Colon Carcinoma Metastatic in the Brain (tissue), 2 donors: ENCODE measurements around the genes PSMD6, MAGI1 and SUCLG2.

DNA sequence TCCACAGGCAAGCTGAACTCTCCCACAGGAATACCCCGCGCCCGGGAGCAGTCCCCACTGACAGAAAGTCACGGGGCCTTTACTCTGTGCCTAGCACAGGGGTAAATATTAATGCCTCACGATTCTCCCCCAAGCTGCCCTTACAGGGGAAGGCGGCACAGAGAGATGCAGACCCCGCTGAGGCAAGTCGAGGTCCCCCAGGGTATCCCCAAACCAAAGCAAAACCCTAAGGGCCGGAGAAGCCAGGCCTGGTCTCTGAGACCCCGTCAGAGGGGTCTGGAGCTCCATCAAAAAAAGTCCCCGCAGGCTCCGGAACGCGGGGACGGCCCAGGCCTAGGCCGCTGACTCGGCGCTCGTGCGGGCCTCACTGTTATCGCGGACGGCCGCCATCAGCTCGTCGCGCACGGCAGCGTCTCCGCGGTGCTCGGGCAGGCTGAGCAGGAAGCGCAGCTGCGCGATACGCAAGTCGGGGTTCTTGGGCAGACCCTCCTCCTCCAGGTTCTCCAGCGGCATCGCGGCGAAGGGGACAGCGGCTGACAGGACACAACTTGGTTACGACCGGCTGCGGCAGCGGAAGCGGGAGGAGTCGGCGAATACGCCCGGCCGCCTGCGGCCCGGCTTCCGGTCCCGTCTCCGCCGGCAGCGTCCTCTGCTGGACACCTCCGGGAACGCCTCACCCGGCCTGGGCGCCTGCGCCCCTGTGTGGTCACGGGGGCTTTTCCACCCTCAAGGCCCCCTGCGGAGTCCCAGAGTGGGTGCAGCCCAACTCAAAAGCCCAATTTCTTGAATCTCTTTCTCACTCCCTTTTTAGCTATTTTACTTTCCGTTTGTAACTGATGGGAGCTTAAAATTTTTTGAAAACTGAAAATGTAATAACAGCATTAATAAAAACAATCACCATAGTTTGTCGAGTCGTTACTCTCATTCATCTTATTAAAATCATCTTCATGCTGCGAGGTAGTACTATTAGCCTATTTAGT lies at the start of gene PSMD6:
Gene PSMD6 (minus strand): TSS at position 588 of the 980 bp plus-strand sequence.
- PRO-cap, 2 experiments: peak in 2 of 2 experiments; most common minus-strand start position 550 of the sequence (in 1)

DNA sequence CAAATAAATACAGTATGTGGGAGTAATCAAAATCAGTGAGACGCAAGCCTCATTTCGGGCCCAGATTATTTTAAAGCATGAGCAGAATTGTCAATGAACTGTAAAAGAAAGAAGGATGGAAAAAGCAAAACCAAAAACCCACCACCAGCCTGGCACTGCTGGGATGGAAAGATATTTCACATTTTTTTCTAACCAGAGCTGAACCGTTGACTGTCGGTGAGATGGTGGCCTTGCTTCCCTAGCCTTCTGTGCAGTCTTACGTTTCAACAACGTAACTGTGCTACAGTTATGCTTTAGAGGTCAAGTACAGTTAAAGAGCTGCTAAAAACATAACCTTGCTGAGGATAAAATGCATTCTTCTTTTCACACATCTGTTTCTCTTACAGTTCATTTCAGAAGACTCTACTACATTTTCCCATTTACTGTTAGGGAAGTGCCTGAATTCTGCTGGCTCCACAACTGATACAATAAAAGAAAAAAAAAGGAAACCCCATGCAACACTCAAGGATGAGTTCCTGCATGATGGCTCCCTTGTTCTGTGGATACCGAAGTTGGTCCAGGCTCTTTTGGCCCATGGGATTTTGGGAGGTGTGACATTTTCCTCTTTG lies 160.6 kb upstream of the PRICKLE2 start:
- PRO-cap, 2 experiments: no peak in any of the 2 experiments

- PRO-cap, 2 experiments: no peak in any of the 2 experiments
Observed at GRCh38 chr3:64560756-64561125, 127.1 kb downstream of the ADAMTS9 start.

DNA sequence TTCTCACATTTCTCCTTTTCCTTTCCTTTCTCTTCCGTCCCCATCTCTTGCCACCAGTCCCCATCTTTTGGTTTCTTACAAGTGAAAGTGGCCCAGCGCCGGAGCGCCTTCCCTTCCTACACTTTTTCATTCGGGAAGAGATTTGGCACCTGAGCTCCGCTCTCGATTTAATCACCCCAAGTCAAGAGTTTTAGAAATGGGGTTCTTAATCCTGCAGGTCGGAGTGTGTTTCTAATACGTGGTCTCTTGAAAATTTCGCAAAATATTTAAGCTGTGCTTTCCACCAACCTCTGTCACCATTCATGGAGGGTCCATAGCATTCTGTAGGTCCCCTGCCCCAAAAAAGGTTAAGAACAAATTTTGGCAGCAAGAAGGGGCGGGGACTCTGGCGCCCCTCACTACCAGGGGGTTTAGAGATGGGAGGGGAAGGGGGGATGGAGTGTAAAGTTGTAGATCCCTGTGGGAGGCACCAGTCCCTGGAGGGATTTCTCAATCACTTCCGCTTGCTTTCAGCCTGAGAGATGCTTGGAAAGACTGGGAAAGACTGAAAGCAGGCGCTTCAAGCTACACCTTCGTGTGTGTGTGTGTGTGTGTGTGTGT lies 834 bp upstream of the ADAMTS9 start:
- PRO-cap, 2 experiments: no peak in any of the 2 experiments

DNA sequence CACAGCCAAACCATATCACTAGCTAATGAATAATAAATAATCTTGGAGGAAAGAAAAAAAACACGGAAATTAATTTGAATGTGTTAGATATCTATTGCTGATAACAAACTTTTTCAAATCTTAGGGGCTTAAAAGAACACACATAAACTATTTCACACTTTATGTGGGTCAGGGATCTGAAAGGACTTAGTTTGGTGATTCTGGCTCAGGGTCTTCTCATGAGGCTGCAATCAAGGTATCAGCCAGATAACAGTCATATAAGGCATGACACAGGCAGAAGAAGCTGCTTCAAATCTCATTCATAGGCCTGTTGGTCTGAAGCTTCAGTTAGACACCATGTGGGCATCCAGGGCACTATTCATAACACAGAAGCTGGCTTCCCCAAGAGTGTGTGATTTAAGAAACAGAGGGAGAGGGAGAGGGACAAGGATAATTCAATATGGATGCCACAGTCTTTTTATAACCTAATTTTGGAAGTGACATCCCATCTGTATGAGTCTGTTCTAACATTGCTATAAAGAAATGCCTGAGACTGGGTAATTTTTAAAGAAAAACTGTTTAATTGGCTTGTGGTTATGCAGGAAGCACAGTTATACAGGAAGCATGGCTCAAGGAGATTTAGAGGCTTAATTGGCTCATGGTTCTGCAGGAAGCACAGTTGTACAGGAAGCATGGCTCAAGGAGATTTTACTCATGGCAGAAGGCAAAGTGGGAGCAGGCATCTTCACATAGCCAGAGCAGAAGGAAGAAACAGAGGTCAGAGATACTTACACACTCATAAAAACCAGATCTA lies 192.9 kb upstream of the ADAMTS9 start:
- PRO-cap, 2 experiments: no peak in any of the 2 experiments

- PRO-cap, 2 experiments: no peak in any of the 2 experiments
Observed at GRCh38 chr3:64954835-64955324, 267.1 kb upstream of the ADAMTS9 start.

- PRO-cap, 2 experiments: no peak in any of the 2 experiments
Observed at GRCh38 chr3:64956882-64957446, 269.2 kb upstream of the ADAMTS9 start.

DNA sequence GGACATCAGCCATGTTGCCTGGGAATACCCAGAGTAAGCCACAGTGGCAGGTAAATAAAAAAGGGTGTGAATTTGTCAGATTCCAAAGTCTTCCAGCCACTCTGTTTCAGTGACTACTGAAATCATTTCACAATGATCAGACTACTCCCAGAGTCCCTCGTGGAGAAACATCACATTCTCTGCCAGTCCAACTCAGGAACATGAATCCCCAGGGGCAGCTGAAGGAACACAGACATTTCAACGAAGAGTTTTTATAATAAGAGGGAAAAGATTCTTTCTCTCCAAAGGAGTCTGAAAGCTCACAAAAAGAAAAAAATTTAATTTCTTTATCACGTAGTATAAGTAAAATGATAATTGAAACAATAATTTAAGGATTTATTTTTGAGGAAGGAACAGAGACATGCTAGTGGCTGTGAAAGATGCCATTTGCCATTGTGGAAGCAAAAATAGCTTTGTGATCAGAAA lies 493.9 kb upstream of the ADAMTS9 start:
- PRO-cap, 2 experiments: no peak in any of the 2 experiments

GRCh38 chr3:65265504-65265913 lies 577.7 kb upstream of the ADAMTS9 start:
- PRO-cap, 2 experiments: no peak in any of the 2 experiments

GRCh38 chr3:66038264-66039151 lies at the start of gene MAGI1:
Gene MAGI1 (minus strand): TSS chr3:66038918.
- PRO-cap, 2 experiments: peak in 2 of 2 experiments; most common plus-strand start chr3:66039003 (in 2); most common minus-strand start chr3:66038836 (in 2)

GRCh38 chr3:66153854-66154890 lies 66.6 kb upstream of the SLC25A26 start:
- PRO-cap, 2 experiments: no peak in any of the 2 experiments

DNA sequence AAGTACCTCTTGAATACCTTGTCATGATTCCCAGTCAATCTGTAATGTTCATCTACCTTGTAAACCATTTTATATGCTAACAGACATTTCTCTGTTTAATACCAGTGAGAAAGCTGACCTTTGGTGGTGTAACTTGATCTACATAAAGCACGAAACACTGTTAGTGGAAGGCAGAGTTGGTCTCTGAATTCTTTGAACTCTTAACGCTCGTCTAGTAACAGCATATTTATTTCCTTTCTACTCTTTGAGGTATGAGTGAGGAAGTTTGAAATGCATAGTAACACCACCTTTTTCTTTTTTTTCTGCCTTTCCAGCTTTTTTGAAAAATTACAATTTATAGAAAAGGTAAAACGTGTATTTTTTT lies 59.6 kb downstream of the SLC25A26 start:
- PRO-cap, 2 experiments: no peak in any of the 2 experiments

GRCh38 chr3:66311882-66312394 lies 91.1 kb downstream of the SLC25A26 start:
- PRO-cap, 2 experiments: no peak in any of the 2 experiments

DNA sequence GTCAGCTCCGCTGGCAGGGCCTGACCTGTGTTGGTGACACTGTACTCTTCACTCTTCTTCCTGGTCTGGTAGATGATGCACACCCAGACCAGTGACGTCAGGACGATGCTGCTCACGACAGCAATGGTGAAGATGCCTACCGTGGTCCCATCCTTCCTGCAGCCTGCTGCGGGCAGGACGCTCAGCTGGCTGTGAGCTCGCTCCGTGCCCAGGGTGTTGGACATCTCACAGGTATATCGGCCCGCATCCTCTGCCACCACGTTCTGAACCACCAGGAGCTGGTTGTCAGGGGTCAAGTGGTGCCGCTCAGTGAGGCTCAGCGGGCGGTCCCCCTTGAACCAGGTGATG lies 117.9 kb downstream of the LRIG1 start:
- PRO-cap, 2 experiments: no peak in any of the 2 experiments

DNA sequence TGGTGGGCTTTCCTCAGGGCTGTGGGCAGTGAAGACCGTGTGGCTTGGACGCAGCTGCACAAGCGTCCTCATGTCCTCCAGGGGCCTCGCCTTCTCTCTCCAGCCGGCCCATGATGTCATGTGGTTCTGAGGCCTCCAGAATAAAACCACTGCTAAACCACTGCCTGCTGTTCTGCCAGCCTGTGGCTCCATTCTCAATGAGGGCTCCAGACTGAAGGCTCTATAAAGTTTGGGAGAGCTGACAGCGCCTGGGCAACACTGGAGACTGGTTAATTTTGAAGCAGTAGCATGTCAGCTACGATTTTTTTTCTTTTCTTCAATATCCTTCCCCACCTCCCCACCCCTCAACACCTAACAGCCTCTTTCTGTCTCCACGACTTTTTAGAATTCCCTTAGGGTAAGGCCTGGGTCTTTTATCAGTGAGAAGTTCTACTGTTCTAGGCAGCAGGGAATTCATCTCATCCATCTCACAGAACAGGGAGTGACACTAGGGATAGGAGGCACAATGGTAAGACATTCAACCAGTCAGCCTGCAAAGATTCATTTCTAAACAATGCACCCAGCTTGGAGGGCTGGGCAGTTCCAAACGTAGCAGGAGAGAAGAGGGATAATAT lies 43.8 kb downstream of the LRIG1 start:
- PRO-cap, 2 experiments: no peak in any of the 2 experiments

GRCh38 chr3:66479018-66479535 lies 21.7 kb downstream of the LRIG1 start:
- PRO-cap, 2 experiments: no peak in any of the 2 experiments

GRCh38 chr3:66809656-66810106 lies 188.4 kb upstream of the KBTBD8 start:
- PRO-cap, 2 experiments: peak in 1 of 2 experiments; most common plus-strand start chr3:66809828 (in 1)

GRCh38 chr3:66999948-67000590 lies 2.0 kb downstream of the KBTBD8 start:
- PRO-cap, 2 experiments: no peak in any of the 2 experiments

DNA sequence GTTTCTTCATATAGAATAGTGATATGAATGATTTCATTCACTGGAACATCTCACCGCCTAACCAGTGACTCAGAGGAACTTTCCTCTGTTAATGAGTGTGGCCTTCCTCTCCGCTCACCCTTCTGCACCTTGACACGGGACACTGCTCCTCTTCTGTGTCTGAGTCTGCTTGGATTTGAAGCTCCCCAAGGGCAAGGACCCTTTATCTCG lies 20.7 kb downstream of the KBTBD8 start:
- PRO-cap, 2 experiments: no peak in any of the 2 experiments

GRCh38 chr3:67654496-67655172 lies at the start of gene SUCLG2:
Gene SUCLG2 (minus strand): TSS chr3:67654612.
- PRO-cap, 2 experiments: peak in 2 of 2 experiments; most common plus-strand start chr3:67654711 (in 2); most common minus-strand start chr3:67654589 (in 2)